H4 (cell line): ENCODE results near the gene CYTH1.

DNA sequence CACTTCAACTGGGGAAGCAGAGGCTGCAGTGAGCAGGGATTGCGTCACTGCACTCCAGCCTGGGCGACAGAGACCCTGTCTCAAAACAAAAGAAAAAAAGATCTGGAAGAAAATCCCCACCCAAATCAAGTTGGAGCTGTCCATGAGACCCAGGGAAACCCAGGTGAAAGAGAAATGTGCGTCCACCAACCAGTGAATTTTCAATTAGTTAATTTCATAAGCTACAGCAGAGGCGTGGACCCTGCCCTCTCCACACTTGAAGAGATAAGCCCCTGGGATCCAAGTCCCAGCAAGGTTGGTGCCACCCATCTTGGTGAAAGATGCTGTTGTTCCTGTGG, 5.5 kb downstream of the SYNGR2 start:
- RAMPAGE, long total RNA: no peak

GRCh38 chr17:78184108-78184753, 2.6 kb downstream of the TK1 start:
- RAMPAGE, long total RNA: no peak

GRCh38 chr17:78185343-78185674, 1.5 kb downstream of the TK1 start:
- RAMPAGE, long total RNA: no peak

- RAMPAGE, long total RNA: no peak
Measured at GRCh38 chr17:78241627-78241915, 10.1 kb downstream of the TMEM235 start.

- RAMPAGE, long total RNA: no peak
Measured at GRCh38 chr17:78291989-78292265, 60.5 kb downstream of the TMEM235 start.

GRCh38 chr17:78316766-78317416, 43.0 kb downstream of the SOCS3 start:
- RAMPAGE, long total RNA: no peak

- RAMPAGE, long total RNA: no peak
Measured at GRCh38 chr17:78328899-78329952, 30.7 kb downstream of the SOCS3 start.

DNA sequence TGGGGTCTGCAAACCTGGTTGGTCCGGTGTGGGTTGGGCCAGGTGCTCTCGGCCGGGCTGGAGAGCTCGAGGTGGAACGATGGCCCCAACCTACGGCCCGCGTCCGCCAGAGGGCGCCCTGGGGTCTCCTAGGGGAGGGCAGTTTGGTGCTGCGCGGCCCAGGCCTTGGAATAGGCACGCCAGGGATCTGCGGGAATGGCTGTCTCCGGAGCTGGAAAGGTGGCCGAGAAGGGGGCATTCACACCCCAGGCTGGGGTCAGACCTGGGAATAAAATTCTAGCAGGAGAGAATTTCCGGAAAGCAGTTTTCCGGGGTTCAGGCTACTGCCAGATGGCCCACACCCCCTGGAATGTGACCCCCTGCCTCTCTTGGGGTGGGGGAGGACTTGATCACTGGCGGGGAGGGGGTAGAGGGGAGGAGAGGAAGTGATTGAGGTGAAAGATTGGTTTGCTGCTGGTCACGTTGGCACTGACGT, 1.0 kb upstream of the SOCS3 start:
- RAMPAGE, long total RNA: no peak

GRCh38 chr17:78397685-78397868, 19.1 kb downstream of the PGS1 start:
- RAMPAGE, long total RNA: no peak

GRCh38 chr17:78415989-78416731, 37.7 kb downstream of the PGS1 start:
- RAMPAGE, long total RNA: no peak

- RAMPAGE, long total RNA: no peak
Measured at GRCh38 chr17:78416732-78417374, 38.4 kb downstream of the PGS1 start.

- RAMPAGE, long total RNA: no peak
Measured at GRCh38 chr17:78530003-78530564, 47.1 kb downstream of the DNAH17 start.

GRCh38 chr17:78672011-78672470, 94.8 kb upstream of the DNAH17 start:
- RAMPAGE, long total RNA: no peak

GRCh38 chr17:78685611-78686266, 96.3 kb downstream of the CYTH1 start:
- RAMPAGE, long total RNA: no peak

GRCh38 chr17:78746144-78746654, 35.9 kb downstream of the CYTH1 start:
- RAMPAGE, long total RNA: no peak

GRCh38 chr17:78782039-78782432, at the start of gene CYTH1:
Gene CYTH1, minus strand, starts transcription at chr17:78782273.
- RAMPAGE, long total RNA: no peak

- RAMPAGE, long total RNA: no peak
Measured at GRCh38 chr17:78854395-78855149, 14.0 kb upstream of the USP36 start.

- RAMPAGE, long total RNA: no peak
Measured at GRCh38 chr17:78896255-78897212, 6.5 kb downstream of the CEP295NL start.

DNA sequence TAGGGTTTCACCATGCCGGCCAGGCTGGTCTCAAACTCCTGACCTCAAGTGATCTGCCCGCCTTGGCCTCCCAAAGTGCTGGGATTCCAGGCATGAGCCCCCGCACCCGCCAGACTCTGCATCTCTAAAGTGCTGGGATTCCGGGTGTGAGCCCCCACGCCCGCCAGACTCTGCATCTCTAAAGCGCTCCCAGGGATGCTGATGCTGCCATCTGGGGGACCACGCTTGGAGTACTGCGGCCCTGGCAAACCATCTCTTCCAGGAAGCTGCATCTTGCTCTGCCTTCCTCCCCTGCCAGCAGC, 4.1 kb downstream of the CEP295NL start:
- RAMPAGE, long total RNA: no peak

DNA sequence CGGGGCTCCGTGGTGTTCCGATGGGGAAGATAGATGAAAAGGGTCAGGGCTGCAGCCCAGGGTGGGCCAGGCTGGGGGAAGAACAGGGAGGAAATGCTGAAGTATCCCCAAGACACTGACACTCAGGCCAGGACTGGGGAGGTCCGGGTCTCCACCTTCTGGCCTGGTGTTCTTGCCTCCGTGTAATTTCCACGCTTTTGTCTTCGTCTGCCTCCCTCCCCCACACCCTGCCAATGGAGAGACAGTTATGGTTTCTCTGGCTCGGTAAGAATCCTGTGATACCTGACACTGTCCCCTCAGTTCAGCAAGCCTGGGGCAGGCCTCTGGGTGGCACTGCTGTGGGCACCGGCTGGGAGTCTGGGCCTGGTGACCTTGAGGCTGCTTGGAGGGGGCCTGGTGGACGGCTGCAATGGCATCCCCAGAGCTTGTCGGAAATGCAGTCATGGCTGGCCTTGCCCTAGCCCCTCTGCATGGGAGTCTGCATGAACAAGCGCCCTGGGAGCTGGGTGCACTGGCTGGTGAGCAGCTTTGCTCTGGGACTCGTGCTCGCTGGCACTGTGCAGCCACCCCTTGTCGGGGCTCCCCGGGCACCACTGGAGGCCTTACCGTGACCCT, 1.8 kb downstream of the LGALS3BP start:
- RAMPAGE, long total RNA: no peak